ENCODE results near the genes WNT9B, RPRML and ITGB3.

- PRO-cap, result no peak
Measured at GRCh38 chr17:46171833-46172378, 21.3 kb downstream of the KANSL1 start.

GRCh38 chr17:46224641-46225680 is 31.7 kb upstream of the KANSL1 start:
- PRO-cap, result unidirectional peak, plus-strand start at chr17:46225476

DNA sequence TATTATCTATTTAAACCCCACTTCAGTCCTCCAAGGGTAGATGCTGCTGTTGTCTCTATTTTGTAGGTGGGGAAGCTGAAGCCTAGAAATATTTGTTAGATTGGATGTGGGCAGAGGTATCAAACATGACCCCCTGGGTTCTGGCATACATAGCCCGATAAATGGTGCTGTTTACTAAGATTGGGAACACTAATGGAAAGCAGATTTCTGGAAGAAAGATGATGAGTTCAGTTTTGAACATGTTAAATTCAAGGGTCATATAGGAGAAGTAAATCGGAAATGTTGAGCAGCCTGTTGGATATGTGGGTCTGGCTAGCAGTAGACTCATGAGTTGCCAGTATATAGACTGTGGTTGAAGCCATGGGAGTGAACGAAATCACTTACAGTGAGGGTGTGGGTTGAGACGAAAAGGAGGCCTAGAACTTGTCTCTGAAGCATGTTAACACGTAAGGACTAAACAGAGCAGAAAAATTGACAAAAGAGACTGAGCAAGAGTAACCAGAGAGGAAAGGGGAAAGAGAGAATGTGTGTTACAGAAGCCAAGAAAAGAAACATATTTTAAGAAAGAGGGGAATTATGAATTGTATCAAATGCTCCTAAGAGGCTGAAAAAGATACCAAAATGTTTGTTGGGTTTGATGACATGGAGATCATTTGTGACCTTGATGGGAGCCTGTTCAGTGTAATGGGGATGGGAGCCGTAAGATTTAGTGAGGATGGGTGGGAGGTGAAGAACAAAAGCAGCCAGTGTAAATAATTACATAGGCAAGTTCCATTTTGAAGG is 106.0 kb downstream of the WNT3 start:
- PRO-cap, result no peak

DNA sequence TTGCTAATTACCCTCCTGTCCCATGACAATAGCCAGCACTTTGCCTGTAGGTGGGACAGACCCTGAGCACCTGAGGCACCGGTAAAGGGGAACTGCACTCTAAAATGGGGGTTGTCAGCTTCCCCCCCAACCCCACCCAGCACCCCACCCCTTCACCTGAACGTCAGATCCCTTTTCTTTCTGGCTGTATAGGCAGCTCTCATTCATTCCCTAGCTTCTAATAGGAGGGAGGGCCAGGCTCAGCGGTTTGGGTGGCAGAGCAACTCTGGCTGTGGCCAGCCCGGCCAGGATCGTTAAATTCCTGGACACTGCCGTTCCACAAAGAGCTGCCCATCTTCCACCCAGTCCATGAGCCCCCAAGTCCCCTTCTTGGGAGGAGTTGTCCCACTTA is 45.9 kb downstream of the WNT3 start:
- PRO-cap, result no peak

DNA sequence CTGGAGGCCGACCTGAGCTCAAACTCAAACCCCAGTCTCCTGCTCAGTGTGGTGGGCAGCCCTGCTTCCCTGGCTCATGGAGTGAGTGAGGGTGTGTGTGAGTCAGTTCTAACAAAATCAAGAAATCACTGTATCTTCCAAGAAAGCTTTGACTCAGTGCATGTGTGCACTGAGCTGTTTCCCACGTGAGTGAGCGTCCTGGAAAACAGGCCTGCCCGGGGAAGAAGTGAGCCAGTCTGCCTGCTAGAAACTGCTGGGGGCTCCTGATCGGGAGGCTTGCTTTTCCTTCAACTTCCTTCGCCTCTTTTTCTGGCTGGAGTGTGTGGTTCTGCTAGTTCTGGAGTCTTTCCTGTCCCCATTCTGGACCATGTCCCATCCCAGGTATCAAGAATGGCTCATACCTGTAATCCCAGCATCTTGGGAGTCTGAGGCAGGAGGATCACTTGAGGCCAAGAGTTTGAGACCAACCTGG is 15.1 kb upstream of the WNT3 start:
- PRO-cap, result no peak

- PRO-cap, result bidirectional peak, plus-strand start at chr17:46851604, minus-strand start at chr17:46851498; unidirectional peak, plus-strand start at chr17:46851604
Measured at GRCh38 chr17:46851016-46851734, at the start of gene WNT9B. Gene WNT9B, plus strand, starts transcription at chr17:46851583.

DNA sequence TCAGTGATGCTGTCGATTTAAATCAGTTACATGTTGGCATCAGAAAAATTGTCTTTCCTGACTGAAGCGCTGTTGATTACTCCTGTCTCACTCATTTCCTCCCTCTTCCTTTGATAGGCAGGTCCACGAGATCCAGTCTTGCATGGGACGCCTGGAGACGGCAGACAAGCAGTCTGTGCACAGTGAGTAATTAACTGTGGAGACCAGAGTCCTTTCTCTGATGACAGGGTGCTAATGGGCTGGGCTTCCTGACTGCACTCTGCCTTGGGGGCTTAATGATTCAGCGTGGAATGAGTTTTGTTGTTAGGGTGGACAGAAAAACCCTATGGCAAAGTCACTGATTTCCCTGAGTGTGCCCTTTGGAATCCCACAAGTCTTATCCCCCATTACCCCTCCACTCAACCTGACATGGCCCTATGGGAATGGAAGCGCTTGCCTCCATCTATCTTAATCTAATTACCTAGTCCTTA is 6.5 kb downstream of the GOSR2 start:
- PRO-cap, result no peak

DNA sequence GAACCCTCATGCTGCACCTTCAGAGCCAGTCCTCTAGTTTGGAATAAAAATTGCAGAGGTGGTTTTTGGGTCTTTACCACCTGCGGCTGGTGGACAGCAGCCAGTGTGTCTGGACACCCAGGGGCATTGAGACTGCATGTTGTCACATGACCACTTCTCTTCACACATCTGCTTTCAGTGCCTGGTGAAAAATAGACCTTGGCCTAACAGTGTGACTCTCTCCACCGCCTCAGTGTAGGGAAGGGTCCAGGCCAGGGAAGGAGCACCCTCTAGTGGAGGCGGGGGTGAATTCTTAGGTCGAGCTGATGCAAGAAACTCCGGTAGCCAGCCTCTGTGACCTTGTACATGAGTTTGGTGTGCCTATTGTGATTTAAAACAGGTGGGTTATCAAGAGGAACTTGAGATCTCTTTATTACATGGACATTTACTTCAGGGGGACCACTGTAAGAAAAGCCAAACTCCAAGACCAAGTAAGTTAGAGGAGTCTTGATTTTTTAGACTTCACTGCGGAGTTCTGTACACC is 17.8 kb downstream of the GOSR2 start:
- PRO-cap, result unidirectional peak, plus-strand start at position 198 of the sequence

GRCh38 chr17:46979107-46979841 is at the start of gene RPRML:
Gene RPRML, minus strand, starts transcription at chr17:46979253.
- PRO-cap, result unidirectional peak, minus-strand start at chr17:46979248

DNA sequence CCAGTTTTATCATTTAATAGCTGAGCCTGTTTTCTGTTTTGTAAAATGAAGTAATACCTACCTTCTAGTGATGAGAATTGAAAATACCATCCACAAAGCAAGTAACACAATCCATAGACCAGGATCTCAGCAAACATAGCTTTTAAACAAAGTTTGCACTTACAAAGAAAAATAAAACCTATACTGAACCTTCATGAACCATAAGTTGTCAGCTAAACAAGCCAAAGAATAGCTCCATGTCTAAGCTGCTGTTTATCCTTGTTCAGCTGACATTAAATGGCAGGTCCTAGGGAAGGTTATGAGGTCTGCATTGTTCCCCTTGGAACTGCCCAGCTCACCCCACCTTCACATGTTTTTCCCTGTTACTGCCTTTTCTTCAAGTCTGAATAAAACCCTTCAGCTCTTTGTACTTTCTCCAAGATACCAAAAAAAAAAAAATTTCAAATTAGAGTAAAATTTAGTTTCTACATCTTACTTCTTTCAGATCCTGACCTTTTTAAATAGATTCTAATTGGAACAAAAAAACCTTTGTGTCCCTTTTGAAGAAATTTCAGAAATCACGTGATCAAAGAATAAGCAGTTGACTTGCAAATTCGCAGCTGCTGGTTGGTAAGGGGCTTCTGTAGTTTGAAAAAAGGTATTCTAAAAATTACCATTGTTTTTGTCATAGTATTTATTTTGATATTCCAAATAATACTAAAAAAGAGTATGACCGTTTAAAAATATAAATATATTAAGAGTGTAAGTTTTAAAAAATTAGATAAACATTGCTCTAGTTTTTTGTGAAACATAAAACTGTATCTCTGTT is 71.8 kb downstream of the CDC27 start:
- PRO-cap, result no peak

DNA sequence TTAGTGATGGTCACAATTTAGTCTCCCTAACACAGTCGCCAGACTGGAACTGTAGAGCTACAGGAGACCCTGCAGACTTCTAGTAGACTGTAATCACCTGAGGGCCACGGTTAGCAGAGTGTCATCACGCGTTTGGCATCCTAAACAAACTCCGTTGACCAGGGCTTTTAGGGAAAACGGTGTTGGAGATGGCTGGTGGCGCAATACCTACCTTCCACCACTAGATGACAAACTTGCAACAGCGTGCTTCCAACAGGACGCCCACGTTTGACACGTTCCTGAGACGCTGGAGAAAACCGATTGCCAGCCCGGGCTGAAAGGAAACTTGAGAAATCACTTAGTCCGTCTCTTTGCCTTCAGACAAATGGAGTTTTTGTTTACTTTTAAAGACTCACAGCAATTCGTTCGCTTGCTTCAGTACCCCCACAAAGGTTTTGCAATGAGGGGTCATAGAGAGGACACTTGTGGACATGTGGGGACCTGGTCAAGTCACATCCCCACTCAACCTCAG is 20.6 kb downstream of the MYL4 start:
- PRO-cap, result no peak

GRCh38 chr17:47253369-47254447 is at the start of gene ITGB3:
Gene ITGB3, plus strand, starts transcription at chr17:47253827.
- PRO-cap, result bidirectional peak, plus-strand start at chr17:47253827, minus-strand start at chr17:47253892

GRCh38 chr17:47305297-47305681 is 18.5 kb upstream of the EFCAB13 start:
- PRO-cap, result no peak

DNA sequence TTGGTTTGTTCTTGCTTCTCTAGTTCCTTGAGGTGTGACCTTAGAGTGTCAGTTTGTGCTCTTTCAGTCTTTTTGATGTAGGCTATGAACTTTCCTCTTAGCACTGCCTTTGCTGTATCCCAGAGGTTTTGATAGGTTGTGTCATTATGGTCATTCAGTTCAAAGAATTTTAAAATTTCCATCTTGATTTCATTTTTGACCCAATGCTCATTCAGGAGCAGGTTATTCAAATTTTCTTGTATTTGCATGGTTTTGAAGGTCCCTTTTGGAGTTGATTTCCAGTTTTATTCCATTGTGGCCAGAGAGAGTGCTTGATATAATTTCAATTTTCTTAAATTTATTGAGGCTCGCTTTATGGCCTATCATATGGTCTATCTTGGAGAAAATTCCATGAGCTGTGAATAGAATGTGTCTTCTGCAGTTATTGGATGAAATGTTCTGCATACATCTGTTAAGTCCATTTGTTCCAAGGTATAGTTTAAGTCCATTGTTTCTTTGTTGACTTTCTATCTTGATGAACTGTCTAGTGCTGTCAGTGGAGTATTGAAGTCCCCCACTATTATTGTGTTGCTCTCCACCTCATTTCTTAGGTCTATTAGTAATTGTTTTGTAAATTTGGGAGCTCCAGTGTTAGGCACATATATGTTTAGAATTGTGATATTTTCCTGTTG is 94.0 kb upstream of the NPEPPS start:
- PRO-cap, result no peak

- PRO-cap, result no peak
Measured at GRCh38 chr17:47670389-47670961, 20.8 kb downstream of the KPNB1 start.

GRCh38 chr17:47672669-47673115 is 21.3 kb upstream of the TBKBP1 start:
- PRO-cap, result no peak

GRCh38 chr17:47674384-47675010 is 19.5 kb upstream of the TBKBP1 start:
- PRO-cap, result no peak

DNA sequence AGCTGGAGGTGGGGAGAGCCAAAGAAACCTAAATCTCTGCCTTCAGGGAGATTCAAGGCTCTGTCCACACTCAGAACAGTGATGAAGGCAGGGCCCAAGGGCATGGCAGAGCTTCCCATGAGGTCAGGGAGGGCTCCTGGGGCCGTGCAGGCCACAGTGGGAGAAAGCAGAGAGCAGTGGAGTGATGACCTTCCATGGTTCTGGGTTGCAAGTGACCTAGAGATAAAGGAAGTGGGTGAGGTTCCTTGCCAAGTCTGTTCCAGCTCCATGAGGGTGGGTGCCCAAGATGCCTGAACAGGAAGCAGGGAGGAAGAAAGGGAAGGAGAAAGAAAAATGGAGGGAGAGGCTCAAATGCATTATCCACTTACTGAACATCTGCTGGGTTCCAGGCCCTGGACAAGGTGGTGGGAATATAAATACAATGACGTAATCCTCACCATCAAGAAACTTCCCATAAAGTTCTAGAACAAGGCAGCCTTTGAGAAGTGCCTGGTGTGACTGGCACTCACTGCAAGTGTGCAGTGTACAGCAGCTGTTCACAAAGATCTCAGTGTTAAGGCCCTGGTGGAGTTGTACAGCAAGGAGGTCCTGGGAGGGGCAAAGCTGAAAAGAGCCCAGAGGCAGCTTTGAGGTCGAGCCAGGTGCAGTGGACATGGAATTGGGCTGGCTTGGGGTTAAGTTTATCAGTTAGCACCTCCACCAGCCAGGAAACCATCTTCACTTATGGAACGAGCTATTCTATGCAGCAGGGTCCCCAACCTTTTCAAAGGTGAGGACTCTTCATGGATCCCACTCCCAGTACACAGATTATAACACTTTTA is 13.4 kb downstream of the TBKBP1 start:
- PRO-cap, result bidirectional peak, plus-strand start at position 541 of the sequence, minus-strand start at position 373 of the sequence

DNA sequence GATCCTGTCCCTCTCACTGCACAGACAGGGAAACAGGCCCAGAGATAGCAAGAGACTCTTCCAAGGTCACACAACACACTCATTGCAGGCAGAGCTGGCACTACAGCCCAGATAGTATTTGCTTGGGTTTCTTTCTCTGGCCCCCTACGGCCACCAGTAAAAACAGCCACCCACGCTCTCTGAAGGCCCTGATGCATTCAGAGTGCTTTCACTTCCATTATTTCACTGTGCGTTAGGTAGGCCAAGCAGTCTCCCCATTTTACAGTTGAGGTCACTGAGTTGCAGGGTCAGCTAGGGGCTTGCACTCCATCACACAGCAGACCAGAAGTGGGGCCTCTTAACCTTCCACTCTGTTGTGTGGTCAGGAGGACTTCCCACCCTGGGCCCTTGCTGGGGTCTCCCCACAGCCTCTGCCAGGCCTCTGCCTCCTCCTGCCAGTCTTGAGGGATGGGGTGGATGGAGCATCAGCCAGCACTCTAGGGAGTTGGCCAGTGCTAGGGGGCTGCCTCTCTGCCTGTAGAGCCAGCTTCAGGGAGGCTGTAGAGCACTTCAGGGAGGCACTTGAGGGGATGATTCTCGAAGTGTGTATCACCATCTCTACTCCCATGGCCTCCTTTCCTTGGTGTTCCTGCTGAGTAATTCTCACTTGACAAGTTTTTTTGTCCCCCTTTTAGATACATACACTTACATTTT is 2.6 kb downstream of the TBX21 start:
- PRO-cap, result no peak

- PRO-cap, result no peak
Measured at GRCh38 chr17:47844096-47844722, 3.1 kb upstream of the SCRN2 start.